Umbilical cord (tissue), 2 donors: ENCODE data around the gene DOCK4.

DNA sequence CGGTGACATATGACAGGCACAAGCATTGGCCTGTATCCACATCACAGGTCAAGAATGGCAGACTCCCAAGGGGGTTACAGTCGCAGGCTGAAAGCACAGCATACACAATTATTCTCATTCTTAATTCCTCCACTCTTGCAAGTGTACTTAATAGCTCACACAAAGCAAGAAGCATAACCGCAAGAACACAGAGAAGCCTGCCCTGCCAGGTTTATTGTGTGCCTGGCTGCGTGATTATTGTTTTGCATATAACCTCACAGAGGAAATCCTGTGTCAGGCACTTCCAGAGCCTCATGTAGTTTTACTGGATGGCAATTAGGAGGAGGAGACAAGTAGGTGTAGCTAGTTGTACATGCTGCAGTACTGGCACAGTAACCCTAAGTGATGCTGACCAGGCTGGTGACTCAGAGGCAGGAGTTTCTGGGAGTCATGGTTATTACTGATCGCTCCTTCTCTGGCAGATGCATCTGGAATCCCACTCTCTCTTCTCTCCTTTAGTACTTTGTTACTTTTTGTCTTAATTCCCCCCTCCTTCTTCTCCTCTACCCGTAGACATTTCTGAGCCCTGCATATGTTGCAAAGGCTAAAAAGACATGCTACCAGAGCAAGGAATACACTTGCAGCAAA, 34.8 kb downstream of the LAMB4 start:
- RAMPAGE, long total RNA = no peak

DNA sequence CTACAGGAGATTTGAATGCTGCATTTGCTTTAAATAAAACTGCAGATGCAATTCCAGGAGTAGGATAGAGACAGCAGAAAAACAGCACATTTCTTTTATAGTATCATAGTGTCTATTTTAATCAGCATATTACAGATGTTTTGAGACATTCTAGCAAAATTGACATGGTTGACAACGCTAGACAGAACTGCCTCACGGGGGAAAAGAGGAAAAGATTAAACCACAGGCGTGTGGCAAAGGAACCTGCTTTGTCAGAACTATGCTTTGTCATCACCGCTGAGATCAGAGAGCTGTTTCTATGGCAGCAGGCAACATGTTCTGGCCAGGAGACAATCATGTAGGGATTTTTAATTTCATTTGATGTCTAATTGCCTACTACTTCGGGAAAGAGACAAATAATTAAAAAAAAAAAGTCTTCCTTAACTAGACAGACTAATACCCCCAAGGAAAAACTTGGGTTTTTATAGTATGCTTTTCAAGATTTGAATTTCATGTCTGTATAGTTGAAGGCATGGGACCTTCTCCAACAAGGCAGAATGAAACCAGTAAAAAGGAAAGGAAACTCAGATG, 40.0 kb downstream of the NRCAM start:
- RAMPAGE, long total RNA = no peak

DNA sequence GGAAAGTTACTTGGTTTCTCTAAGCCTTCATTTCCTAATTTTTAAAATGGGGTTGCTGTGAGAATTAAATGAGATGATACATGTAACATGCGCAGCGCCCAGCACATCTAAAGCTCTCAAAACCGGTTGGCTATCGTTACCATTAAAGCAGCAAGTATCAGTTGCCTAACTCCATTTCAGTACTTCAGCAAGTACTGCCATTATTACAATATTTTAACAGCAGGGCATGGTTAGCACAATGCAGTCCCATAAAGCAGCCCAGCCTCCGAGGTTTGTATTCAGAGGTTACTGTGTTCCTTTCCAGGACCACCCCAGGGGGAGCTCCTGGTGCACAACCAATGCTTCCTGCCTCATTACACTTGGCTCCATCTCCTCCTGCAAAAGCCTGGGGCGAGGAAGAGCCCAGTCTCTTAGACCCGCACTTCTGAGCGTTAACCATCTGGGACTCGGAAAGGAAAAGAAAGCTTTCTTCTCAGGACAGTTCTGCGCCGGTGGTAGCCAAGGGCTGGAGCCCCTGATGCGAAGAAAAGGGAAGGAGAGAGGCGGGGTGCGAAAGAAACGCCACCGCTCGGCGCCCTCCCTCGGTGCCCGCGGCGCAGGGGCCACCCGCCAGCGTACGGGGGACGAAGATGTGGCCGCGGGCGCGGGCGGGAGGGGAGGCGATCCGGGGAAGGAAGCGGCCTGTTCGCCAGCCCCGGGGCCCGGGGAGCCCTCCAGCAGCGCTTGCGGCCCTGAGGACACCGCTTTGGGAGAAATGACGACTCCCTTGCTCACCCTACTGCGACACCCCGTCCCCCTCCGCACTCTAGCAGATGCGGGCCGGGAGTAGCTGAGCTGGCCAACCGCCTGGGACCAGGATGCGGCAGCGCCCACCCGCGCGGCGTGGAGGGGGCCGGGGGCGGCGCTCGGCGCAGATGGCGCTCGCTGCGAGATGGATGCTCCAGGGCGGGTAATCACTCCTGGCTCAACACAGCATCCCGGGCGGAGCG, 1.5 kb downstream of the NRCAM start:
- RAMPAGE, long total RNA = no peak

DNA sequence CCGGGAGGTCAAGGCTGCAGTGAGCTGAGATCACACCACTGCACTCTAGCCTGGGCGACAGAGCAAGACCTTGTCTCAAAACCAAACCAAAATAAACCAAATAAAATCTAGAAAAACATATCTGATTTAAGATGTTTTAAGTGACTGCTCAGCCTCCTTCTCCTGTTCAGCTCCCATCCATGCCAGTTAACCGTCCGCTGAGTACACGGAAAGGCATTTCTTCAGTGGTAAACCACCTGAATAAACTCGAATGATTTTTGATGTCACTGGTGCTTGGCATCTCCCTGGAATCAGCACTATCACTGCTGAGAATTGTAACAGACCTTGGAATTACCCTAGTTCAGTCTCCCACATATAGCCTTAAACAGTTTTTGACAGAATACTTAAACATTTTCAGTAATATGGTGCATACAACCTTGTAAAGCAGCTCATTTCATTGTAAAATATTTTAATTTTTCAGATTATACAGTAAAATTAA, 24.1 kb upstream of the NRCAM start:
- RAMPAGE, long total RNA = no peak

- RAMPAGE, long total RNA = no peak
Measured at GRCh38 chr7:108480771-108481186, 24.5 kb upstream of the NRCAM start.

GRCh38 chr7:108525129-108525980, 580 bp downstream of the PNPLA8 start:
- RAMPAGE, long total RNA = no peak

- RAMPAGE, long total RNA = no peak
Measured at GRCh38 chr7:108575004-108576074, 5.7 kb downstream of the DNAJB9 start.

DNA sequence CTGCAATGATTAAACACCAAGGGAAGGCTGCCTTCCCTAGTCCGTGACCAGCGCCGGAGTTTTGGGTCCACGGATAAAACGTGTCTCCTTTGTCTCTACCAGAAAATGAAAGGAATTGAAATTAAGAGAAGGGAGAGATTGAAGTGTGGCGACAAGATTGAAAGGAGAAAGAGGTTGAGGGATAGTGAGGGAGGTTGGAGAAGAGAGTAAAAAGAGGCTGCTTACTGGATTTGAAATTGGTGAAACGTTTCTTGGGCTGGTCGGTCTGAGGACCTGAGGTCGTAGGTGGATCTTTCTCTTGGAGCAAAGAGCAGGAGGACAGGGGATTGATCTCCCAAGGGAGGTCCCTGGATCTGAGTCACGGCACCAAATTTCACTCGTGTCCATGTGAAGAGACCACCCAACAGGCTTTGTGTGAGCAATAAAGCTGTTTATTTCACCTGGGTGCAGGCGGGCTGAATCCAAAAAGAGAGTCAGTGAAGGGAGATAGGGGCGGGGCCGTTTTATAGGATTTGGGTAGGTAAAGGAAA, 1027.2 kb downstream of the DNAJB9 start:
- RAMPAGE, long total RNA = no peak

- RAMPAGE, long total RNA = no peak
Measured at GRCh38 chr7:111075938-111076332, 15.0 kb upstream of the LRRN3 start.

DNA sequence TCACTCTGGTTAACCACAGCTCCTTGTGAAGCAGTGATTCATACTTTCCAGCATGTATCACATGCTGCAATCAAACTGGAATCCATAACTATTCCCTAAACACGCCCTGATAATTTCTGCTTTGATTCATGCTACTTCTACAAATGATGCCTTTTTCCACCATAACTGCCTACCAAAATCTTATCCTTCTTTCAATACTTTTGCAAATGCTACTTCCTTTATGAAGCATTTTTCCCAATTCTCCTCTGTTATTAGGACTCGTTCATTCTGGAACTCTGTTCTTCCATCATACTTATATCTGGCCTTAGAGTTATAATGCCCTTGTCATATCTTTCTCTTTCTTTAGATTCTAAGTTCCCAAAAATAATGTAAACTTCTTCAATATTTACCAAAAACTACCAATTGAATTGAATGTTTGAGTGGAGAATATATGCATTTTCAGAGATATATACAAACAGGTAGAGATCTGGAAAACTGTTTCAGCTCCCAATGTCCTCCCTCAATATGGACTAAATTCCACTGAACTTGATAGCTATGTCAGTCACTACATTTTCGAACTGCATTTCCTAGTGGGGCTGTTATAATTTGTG, 107.7 kb downstream of the LRRN3 start:
- RAMPAGE, long total RNA = no peak

DNA sequence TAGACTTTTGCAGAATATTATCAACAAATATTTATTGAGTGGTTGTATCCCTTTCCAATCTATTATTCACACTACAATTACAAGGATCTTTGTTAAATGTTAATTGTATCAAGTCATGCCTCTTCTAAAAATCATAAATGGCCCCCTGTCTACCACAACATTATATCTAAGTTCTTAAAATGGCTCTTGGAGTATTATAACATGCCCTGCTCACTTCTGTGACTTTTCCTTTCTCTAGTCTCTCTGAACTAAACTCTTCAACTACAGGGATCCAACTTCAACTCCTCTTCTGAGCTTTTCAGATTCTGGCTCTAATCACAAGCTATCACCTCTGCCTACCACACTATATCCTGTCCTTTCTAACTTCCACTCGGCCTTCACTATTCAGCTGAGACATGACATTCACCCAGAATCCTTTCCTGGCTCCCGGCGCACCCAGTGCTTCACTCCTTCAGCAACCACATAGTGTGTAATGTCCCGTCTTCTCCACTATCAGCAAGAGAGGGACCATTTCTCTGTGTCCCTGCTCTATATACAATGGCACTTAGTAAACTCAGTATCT, 219.1 kb downstream of the IMMP2L start:
- RAMPAGE, long total RNA = no peak

DNA sequence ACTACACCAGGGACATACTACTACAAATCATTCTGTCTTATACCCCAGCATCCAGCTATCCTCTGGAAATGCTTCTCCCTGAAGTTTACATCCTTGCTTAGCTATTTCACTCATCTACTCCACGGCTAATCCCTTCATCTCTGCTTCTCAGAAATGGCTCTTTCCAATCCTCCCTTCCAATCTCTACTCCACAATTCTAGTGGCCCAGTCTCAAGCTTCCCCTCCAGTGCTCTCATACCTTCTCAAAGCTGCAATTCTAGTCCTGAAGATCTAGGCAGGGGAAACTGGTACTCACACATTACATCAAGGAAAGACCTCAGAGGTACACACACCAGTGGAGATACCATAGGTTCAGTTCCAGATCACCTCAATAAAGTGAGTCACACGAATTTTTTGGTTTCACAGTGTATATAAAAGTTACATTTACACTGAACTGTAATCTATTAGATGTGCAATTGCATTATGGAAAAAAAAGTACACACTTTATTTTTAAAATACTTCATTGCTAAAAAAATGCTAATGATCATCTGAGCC, 123.1 kb downstream of the IMMP2L start:
- RAMPAGE, long total RNA = no peak

DNA sequence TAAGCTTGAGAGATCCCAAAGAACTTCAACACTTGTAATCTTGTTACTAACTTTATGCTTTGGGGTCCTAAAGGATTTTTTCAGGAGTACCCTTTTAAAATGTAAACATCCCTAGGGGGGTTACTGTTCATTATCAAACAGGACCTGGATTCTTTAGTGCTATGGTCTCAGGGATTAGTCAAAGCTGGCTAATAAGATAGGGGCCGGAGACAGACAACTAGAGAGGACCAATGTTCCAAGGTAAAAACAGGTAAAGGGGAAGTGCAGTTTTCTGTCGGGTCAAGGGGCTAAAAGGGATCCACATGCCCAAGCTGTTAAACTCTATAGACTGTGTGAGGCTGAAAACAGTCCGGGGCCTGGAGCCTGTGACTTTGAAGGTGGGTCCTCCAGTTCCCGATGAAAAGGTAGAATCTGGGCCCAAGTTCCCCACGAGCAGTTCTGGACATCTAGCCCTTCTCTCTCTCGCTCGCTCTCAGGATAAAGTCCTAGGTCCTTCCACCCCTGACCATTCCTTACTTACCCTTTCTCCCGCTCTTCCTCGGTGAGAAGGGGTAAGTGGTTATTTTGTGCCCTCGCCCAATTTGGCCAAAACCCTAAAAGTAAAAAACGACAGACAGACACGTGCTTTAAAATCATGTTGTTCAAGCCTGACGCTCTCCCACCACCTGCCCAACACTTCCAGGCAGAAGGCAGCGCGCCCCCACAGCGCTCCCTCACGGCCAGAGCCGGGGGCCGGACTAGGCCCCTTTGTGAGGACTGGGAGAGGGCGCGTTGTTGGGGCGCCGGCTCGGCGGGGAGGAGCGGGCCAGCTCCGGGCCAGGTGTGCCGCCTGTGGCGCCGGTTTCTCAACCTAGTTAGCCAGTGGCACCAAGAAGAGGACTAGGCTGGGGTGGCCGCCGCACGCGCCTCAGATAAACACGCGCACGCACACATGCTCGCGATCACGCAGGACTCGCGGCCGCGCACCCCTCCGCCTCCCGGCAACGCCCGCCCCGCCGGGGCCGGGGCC, 657 bp downstream of the IMMP2L start:
- RAMPAGE, long total RNA = no peak

DNA sequence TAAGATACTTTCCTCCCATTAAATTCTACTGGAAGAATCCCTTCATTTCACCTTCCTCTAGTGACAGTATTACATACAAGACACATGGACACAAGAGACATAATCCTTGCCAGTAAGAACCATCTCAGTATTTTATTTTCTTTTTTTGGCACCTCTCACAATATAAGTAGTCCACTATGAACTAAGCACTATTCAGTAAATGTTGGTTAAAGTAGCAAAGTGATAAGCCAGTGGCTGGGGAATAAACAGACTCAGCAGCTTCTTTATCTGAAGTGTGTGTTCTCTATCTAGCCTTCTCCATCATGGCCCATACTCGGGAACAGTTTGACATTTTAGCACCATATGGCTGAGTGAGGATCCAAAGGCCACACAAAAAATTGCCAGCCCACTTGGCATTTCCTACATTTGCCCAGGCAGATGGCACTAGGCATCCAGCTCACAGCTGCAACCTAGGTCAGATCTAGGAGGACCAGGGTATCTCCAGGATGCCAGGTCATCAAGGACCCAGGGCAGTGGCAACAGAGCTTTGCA, 62.0 kb downstream of the DOCK4 start:
- RAMPAGE, long total RNA = no peak

GRCh38 chr7:112150188-112151061, 55.8 kb downstream of the DOCK4 start:
- RAMPAGE, long total RNA = no peak

DNA sequence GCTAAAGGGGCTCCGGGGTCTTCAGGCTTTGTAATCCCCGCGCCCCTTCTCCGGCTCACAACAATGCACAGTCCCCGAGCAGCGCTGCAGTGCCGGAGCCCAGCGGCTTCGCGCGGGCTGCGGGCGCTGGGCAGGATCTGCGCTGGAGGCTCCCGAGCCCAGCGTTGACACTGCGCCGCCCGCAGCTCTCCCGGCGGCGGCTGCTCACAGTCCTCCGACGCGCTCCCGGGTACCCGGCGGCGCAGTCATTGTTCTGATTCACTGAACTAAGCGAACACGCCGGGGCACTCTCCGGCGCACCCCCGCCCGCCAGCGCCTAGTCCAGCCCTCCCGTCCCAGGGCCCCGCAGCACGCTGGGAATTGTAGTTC, at the start of gene DOCK4:
TSS of gene DOCK4 (minus strand) at position 260 of the 369 bp plus-strand sequence.
- RAMPAGE, long total RNA = no peak

DNA sequence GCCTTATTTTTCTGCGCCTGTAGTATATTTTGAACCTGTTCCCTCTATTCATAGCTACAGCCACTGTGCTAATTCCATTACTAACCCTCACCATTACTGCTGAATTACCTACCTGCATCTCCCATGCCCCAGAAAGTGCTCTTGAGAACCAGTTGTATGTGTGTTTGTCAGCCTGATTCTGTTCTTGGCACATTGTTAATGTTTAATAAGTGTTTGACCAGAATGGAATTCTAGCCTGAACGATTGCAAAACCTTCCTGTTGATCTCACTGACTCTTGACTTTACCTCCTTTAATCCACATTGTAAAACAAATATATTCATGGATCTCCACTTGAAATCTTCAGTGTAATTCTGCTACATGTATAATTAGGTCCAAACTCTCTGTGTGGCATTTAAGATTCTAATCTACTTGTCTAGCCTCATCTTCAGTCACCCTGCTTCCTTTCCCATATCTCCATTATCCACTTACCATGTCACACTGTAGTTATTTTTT, 4.9 kb downstream of the ZNF277 start:
- RAMPAGE, long total RNA = no peak

- RAMPAGE, long total RNA = no peak
Measured at GRCh38 chr7:112349281-112350206, 100.7 kb upstream of the IFRD1 start.

DNA sequence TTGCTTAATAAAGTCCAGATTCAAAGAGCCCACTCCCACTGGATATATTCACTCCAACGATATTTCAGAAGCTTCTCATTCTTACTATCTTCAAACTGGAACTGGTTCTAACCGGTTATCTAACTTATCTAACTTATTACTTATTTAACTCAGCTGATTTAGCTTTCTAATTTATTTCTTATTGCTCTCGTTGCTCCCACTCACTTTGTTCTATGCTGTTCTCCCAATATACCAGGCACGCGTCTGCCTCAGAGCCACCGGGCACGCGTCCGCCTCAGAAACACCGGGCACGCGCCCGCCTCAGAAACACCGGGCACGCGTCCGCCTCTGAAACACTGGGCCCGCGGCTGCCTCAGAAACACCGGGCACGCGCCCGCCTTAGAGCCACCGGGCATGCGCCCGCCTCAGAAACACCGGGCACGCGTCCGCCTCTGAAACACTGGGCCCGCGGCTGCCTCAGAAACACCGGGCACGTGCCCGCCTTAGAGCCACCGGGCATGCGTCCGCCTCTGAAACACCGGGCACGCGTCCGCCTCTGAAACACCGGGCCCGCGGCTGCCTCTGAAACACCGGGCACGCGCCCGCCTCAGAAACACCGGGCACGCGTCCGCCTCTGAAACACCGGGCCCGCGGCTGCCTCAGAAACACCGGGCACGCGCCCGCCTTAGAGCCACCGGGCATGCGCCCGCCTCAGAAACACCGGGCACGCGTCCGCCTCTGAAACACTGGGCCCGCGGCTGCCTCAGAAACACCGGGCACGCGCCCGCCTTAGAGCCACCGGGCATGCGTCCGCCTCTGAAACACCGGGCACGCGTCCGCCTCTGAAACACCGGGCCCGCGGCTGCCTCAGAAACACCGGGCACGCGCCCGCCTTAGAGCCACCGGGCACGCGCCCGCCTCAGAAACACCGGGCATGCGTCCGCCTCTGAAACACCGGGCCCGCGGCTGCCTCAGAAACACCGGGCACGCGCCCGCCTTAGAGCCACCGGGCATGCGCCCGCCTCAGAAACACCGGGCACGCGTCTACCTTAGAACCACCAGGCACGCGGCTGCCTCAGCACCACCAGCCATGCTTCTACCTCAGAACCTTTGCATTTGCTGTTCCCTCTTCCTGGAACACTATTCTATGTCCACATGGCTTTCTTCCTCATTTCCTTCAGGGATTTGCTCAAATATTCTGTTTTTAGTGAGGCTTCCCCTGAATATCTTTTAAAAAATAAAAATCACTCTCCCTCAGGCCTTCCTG, 58.8 kb upstream of the IFRD1 start:
- RAMPAGE, long total RNA = no peak

- RAMPAGE, long total RNA = no peak
Measured at GRCh38 chr7:112917011-112917210, 22.8 kb downstream of the BMT2 start.